SJSA1 (cell line): Measurements from ENCODE around the genes TAF11 and ZNF76.

DNA sequence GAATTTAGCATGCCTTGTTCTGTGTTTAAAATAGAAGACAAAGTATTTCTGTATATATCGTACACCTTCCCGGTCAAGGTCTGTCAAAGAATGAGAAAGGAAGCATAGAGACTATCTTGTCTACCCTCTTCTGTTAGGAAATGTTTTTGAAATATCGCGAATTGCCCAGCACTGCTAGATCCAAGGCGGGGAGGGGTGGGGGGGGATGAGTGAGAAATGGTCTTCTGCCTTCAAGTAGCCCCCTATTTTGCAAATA, 825 bp upstream of the ILRUN start:
- RAMPAGE, long total RNA = no peak

GRCh38 chr6:34777108-34777517, 14.8 kb upstream of the BLTP3A start:
- RAMPAGE, long total RNA = no peak

DNA sequence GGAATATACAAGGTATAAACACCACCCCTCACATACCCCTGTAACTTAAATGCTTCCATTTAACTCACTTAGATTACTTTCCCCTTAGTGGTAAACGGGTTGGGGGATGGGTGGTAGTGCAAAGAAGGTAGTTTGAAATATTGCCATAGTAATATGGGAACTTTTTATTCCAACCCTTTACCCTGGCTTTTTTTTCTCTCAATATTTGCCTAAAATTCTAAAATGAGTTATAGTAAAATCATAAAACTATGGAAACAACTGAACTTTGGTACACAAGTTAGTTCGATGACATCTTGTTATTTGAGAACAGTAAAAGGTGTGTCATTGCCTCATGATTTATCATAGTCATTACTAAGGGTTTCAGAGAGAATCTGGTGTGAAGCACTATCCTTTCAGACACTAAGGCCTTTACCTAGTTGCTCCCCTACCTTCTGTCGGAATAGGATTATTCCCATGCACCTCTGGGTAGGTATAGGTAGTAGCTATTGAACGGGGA, 11.5 kb downstream of the TAF11 start:
- RAMPAGE, long total RNA = no peak

- RAMPAGE, long total RNA = start-site peak on the minus strand at chr6:34888004-34888025, 129 and 34 reads in 2 replicates
These were observed at the start of gene TAF11 for GRCh38 chr6:34887577-34888713. Gene TAF11, minus strand, starts transcription at chr6:34888042.

- RAMPAGE, long total RNA = no peak
These were observed 69.7 kb downstream of the ANKS1A start for GRCh38 chr6:34958577-34959369.

GRCh38 chr6:35010873-35011419, 121.9 kb downstream of the ANKS1A start:
- RAMPAGE, long total RNA = no peak

- RAMPAGE, long total RNA = no peak
These were observed 120.2 kb downstream of the TCP11 start for GRCh38 chr6:35020753-35021611.

DNA sequence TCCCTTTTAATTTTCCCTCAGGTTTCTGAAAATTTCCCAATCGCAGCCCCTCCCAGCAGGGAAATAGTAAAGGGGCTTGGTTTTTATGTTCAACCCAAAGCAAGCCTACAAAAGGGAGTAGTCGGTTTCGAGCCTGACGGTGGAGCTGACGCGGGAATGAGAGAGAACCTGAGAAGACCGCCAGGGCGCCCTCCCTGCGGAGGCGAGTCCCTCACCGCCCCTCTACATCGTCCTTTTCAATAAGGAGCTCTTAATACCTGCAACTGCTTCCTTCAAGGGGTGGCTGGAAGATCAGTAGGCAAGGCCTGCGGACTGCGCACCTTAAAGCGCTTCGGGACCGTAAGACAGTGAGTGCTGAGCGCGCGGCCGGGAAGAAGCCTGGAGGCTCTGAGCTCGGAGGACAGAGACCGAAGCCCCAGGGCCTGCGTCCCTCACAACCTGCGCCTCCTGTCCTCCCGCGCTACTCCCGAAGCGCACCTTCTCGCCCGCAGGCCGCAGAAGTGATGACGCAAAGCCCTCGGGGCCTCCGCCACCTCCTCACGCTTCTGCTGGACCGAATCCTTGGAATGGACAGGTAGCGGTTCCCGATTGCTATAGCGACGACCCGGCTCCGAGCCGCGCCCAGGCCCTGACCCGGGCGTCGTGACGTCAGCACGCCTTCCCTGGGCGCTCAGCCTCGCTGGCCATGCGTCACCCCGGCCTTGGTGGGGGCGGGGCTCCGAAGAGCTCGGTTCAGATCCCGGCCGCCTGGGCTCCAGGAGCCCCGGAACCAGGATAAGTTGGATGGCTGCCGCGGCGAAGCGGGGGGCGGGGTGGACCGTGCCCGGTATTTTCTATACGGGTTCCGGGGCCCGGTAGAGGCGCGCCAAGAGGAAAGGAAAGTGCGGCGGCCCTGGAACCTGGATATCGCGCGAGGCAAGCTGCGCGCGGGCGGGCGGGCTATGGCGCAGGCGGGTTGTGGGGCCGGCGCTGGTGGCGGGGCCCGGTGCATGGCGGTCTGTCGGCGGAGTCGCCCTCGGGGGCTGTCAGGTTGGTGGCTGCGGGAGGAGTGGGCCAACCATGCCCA, at the start of gene ZNF76:
TSS of gene ZNF76 (plus strand) at position 923 of the 1,066 bp plus-strand sequence.
- RAMPAGE, long total RNA = no peak

DNA sequence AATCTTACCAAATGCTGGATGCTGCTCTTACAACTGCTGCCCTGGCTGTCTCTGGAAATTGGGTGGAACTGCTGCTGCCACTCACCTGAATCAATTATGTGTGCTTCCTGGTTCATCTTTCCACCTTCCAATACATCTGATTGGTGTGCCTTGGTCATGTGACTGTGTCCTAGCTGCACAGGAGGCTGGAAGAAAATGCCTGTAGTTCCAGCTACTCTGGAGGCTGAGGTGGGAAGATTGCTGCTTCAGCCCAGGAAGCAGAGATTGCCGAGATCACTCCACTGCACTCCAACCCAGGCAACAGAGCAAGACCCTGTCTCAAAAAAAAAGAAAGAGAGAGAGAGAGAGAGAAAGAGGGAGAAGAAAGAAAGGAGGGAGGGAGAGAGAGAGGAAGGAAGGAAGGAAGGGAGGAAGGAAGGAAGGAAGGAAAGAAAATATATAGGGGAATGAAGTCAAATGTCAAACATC, 14.2 kb upstream of the PPARD start:
- RAMPAGE, long total RNA = no peak

- RAMPAGE, long total RNA = no peak
These were observed 10.2 kb upstream of the PPARD start for GRCh38 chr6:35332240-35332398.

DNA sequence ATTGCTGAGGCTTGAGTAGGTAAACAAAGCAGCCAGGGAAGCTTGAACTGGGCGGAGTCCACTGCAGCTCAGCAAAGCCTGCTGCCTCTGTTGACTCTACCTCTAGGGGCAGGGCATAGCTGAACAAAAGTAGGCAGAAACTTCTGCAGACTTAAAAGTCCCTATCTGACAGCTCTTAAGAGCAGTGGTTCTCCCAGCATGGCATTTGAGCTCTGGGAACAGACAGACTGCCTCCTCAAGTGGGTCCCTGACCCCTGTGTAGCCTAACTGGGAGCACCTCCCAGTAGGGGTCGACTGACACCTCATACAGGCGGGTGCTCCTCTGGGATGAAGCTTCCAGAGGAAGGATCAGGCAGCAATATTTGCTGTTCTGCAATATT, 10.0 kb upstream of the PPARD start:
- RAMPAGE, long total RNA = no peak

DNA sequence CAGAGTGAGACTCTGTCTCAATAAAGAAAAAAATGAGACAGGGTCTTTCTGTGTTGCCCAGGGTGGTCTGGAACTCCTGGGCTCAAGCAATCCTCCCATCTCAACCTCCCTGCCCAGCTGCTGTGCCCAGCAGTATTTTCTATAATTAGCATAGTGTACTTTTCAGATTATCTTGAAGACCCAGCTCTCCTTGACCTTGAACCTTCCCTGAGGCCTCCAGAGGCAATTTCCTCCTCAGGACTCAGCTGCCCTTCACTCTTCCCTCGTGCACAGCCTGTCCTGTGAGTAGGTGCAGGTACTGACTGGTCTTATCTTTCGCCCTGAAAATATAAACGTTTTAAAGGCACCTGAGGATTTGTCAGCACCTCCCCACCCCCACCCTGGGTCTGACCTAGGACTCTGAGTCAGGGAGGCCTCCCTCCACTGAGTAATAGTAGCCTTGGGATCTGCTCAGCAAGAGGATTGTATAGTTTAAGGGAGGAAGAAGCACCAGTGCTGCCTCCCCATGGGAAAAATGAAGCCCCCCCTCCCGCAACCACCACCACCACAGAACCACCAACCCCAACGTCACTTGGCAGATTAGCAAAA, 54.5 kb downstream of the PPARD start:
- RAMPAGE, long total RNA = no peak

DNA sequence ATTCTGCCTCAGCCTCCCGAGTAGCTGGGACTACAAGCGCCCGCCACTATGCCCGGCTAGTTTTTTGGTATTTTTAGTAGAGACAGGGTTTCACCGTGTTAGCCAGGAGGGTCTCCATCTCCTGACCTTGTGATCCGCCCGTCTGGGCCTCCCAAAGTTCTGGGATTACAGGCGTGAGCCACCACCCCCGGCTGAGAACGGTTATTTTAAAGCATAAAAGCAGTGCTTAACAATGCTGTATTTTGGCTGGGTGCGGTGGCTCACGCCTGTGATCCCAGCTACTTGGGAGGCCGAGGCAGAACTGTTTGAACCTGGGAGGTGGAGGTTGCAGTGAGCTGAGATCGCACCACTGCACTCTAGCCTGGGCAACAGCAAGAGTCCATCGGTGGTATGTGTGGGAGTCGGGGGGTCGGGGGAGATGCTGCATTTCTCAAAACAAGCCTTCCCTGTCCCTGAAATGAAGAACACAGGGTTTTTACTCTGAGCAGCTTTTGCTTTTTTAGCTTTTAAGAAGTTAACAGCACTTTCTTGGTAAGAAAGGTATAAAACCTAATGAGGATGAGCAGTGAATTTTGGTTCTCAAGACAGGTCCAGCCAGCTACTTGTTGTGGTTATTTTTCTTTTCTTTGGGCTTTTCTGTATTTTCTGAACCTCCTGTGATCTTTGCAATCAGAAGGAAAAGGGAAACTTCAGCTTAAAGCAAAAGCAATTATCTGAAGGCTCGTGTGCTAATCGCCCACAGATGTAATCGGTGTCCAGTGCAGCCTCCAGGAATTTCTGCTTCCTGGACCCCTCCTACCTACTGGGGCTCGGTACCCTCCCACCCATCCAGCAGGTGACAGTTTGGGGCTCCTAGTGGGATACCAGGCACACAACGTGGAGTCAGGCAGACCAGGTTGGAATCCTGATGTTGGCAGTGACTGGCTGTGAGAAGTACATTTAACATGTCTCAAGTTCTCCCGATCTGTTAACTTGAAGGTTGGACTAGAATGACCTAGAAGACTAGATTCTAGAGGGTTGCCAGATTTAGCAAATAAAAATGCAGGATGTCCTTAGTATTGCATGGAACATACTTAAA, 3.7 kb downstream of the RPL10A start:
- RAMPAGE, long total RNA = no peak

DNA sequence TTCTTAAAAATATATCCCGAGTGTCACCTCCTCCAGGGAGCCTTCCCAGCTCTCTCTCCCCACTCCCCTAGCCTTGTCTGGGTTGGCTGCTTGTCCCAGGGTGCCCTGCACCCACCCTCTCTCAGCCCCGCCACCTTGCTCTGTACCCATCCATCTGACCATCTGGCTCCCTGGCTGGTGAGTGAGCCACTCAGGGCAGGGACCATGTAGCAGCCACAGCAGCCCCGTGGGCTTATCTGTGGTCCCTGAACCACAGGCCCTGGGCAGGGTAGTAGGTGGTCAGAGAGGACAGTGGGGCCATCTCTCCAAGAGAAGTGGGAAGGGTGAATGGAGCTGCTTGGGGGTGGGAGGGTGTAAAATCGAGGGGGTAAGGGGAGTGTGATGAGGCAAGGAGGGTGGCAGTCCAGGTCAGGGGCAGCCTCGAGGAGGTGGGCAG, 12.8 kb downstream of the TEAD3 start:
- RAMPAGE, long total RNA = no peak

DNA sequence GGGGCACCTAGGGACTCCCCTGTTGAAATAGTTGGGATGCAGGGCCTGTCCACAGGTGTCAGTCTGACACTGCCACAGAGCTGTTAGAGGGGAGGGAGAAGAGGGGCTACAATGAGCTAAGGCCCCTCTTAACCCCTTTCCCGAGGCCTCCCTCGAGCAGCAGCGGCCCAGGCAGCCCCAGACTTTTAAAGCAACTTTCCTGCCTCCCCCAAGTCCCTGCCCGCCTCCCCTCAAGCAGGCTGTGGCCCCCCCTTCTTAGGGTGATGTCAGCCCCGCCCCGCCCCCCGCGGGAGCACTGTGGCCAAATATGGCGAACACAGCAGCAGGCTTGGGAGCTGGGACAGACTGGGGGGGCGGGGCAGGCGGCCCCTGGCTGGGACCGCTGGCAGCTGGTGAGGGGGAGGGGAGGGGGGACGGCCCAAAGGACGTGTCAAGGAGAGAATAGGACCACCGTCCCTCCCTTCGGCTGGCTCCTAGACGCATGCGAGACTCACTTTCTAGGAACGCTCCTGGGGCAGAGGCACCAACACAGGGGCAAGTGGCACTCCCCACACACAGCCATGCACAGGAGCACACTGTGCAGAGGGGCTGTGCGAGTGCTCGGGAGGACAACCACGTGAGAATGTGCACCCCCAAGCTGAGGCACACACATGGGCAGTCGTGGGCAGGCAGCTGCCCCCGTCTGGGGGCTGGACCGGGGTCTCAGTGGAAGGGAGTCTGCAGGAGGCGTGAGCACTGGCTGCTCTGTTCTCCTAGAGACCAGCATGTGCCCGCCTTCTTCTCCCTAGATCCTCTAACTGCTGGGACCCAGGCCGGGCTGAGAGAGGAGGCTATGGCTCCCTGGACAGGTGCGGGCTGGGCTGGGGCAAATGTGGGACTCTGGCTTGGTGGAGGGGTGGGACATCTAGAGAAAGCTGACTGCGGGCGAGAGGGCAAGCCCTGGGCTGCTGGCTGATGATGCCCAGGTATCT, 6.7 kb downstream of the TEAD3 start:
- RAMPAGE, long total RNA = no peak

DNA sequence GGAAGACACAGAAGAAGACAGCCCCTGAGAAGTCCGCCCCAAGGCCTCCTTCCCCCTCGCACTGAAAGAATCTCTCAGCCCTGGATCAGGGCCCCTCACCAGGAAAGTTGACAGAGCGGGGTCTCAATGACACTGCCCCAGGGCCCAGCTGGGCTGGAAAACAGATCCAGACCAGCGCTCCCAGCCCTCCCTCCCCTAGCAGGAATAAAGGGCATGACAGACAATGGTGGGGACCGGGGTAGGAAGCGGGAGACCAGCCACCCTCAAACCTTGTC, 1.0 kb downstream of the TEAD3 start:
- RAMPAGE, long total RNA = no peak

DNA sequence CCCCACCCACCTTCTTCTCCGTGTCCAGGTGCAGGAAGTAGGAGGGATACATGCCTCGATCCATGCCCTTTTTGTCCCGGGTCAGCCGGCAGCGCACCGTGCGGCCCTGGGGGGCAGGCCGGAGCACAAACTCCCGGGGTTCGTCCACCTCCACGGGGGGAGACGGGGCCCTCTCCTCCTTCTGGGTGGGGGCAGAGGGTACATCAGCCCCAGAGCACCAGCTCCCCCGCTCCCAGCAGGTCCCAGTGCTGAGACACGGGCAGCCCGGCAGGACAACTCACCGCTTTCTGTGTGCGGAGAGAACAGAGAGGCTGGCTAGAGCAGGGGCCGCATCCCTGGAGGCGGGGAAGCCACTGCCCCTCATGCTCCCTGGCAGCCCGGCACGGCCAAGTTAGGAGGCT, 6.7 kb downstream of the TULP1 start:
- RAMPAGE, long total RNA = no peak

GRCh38 chr6:35582297-35583150, 69.8 kb upstream of the TULP1 start:
- RAMPAGE, long total RNA = no peak

DNA sequence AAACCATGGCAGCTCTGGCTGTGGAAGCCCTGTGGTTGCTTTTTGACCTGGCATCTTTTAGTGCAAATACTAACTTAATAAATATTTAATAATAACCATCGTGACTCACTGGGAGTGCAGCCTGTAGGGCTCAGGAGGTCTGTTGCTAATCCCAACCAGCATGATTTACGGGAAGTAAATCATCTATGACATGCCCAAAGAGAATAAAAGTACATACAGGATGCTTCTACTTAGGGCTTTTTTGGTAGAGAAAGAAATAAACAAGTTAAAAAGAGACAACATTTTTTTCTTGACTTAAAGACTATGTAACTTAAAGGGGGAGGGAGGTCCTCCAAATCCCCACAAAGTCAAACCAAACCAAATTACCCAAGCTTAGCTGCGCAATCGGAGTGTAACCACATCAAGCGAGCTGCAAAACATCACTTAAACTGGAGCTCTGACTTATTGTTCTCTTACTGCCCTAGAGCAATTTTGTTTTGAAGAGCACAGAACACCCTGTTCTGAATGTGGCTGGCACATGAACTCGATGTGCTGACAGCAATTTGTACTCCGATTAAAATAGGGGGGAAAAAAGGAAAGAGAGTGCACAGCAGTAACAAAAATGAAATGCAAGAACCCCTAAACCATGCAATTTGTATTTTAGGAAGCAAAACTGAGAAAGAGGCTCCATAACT, 87.0 kb downstream of the FKBP5 start:
- RAMPAGE, long total RNA = no peak

DNA sequence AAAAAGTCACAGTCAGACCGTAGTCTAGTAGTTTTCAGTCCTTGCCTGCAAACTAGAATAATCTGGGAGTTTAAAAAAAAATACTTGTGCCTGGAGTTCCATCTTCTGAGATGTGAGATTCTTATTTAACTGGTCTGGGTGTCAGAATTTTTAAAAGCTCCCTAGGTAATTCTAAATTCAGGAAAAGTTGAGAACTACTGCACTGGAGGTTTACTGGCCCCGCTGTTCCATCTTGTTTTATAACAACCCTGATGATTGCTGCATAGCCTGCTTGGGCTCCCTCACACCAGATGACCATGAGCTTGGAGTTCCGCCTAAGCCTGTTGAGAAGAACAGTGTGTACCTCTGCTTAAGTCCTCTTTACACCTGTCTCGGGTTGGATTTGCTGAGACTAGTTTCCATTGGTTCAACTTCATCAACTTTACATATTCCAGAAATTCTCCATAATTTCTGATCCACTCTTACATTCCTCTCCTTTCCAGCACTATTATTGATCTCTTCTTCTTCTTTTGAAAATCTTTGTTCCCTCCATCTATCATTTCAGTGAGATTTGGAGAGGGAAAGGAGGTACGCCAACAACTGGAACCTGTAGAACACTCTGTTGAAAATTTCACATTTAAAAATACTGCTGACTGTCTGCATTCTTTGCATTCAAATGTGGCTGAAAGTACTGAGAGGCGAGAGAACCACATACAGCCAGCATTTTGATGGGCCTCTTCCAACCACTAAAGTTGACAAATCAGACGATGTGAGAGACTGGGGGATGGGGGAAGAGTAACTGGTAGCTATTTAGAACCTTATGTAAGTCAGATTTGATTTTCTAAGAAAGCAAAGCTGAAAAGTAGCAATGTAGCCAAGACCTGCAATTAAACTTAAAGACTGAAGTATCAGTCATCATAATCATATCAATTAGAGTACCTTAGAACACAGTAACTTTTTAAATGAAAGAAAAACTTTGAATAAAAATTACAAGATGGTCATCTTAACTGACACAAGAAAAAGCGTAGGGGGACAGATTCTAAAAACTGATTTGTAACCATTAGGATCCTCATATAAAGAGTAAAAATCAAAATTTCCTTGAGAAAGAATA, 77.6 kb downstream of the FKBP5 start:
- RAMPAGE, long total RNA = no peak